Osteocyte (in vitro differentiated cells): Measurements from ENCODE around the gene BTBD10.

DNA sequence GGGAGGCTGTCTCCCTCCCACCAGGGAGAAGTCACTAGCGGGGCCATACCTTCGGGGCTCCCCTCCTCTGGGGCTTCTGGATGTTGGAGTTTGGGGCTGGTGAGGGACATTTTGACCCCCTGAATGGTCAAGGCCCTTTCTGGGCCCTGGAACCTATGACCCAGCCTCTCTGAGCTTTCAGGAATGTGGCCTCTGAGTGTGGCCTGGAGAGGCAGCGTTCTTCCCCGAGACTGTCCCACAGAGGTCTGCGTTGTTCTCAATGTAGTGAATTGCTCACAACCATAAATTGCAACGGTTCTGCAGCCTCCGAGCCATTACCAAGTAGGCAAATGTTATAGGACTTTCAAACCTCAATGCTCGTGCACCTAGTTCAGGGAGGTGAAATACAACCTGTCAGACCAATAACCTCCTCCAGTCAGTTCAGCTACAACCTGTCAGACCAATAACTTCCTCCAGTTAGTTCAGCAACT, 34.0 kb downstream of the MICAL2 start:
- PRO-cap = no peak

GRCh38 chr11:12159462-12160118, 49.2 kb downstream of the MICAL2 start:
- PRO-cap = no peak

DNA sequence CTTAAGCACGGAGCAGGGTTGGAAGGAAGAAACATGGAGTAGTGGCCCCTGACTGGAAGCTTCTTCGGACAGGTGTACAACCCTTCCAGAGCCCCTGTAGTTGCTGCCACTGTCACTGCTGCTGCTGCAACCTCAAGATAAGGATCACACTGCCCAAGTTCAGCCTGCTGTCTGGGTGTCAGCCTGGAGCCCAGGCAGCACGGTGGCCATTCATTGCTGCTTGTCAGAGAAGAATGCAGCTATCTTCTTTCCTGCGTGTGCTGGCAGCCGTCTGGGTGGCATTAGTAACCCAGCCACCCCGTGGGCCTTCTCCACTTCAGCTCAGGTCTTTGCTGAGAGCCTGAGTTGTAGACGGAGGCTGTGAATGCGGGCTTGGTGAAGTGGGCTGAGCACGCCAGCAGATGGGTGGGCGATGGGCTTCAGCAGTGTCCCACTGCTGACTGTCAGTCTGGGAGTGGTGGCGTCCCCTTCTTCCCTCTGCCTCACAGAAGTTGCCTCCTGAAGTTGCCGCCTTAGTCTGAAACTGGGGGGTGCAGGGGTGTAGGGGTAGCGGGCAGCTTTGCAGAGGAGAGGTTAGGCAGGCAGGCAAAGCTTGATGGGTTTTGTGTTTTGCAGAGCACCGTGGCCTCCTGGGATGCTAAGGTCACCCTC, 106.8 kb downstream of the MICAL2 start:
- PRO-cap = no peak

- PRO-cap = no peak
Measured at GRCh38 chr11:12248330-12248869, 129.0 kb upstream of the PARVA start.

DNA sequence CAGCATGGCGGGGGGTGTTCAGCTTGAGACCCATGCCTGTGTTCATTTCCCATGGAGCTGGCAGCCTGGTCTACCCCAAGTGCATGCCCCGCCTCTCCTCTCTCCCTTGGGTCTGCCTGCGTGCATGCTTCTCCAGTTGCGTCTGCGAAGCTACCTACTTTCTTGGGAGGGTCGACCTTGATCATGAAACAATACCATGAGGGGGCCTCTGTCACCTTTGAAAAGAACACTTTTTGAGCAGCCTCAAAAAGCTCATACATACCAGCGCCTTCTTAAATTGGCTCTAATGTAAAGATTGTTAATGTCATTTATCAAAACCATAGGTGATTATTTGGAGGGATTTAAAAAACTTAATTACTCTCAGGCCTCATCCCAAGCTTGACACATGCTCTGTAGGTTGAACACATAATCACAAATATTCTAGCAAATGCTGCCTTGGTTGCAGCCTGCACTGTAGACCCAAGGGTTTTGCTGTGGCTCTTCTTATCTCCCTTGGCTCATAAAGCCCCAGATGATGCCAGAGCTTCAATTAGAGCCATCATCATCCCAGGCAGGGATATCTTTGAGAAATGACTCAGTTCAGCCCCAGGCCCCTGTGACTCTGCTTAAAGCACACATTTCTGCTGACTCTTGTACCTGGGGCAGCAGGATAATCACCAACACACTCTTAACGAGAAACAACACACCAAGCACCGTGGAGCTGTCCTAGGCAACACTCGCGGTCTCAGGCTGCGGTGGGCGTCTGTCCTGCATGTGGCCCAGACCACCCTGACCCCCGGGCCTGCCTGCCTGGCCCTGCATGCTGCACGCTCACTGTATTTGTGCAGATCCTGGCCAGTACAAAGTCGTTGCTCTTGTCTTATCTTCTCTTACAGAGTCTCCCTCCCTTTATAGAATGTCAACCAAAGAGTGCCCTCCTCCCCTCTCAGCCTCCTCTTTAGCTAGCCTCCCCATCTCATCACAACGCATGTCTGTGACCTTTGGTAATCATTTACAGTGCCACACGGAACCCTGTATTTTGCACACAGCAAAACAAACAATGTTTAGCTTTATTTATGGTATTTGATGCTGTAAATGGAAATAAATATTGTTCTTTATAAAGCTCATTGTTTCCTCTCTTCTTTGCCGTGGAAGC, 114.3 kb upstream of the PARVA start:
- PRO-cap = no peak

- PRO-cap = bidirectional peak, plus-strand start at chr11:12287172, minus-strand start at chr11:12287080
Measured at GRCh38 chr11:12286980-12287371, 90.4 kb upstream of the PARVA start.

GRCh38 chr11:12379816-12381052, 2.9 kb downstream of the PARVA start:
- PRO-cap = no peak

- PRO-cap = no peak
Measured at GRCh38 chr11:12390579-12391177, 13.3 kb downstream of the PARVA start.

DNA sequence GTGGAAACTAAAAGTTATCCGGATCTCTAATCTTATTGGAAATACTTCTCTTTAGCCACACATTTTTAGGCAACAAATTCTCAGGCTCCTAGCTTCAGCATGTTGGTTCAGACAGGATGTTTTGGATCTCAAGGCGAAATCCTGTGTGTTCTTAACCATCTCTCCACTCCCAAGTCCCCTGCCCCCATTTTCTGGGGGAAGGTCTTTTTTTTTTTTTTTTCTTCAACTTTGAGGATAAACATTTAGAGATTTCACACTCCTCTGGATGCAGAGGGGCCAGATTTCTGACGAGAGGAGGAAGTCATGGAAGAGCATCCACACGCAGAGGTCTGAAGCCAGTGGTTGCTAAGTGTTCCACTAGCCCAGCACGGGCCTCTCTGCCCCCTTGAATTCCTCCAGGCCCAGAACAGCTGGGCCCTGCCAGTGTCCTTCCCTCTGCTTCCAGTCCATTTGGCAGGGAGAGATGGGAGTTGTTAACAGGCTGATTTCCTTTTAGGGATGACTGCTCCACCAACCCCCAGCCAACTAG, 20.3 kb downstream of the PARVA start:
- PRO-cap = no peak

GRCh38 chr11:12398191-12398390, 20.7 kb downstream of the PARVA start:
- PRO-cap = no peak

- PRO-cap = no peak
Measured at GRCh38 chr11:12411783-12412788, 34.7 kb downstream of the PARVA start.

GRCh38 chr11:12539324-12540239, 134.6 kb upstream of the TEAD1 start:
- PRO-cap = no peak

GRCh38 chr11:12694793-12695370, 20.7 kb downstream of the TEAD1 start:
- PRO-cap = no peak

DNA sequence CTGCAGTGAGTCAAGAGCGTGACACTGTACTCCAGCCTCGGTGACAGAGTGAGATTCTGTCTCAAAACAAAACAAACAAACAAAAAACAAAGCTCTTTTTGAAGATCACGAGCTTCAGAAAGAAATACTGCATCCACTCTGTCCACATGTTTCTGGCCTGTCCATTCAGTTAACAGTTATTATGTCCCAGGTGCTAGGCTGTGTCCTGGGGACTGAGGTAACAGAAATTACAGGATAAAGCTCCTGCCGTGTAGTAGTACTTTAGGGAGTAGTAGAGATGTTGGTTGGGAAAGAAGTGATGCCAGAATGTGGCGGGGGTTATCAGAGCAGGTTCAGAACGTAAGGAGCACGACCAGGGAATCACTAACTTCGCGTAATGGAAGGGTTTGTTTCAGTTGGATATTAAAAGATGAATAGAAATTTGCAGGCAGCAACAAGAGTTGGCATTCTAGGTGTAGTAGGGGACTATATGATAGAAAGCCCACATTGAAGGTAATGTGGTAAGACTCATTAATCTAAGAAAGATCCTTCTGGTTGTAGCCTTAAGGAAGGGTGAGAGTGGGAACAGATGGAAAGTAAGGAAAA, 165.2 kb downstream of the TEAD1 start:
- PRO-cap = no peak

DNA sequence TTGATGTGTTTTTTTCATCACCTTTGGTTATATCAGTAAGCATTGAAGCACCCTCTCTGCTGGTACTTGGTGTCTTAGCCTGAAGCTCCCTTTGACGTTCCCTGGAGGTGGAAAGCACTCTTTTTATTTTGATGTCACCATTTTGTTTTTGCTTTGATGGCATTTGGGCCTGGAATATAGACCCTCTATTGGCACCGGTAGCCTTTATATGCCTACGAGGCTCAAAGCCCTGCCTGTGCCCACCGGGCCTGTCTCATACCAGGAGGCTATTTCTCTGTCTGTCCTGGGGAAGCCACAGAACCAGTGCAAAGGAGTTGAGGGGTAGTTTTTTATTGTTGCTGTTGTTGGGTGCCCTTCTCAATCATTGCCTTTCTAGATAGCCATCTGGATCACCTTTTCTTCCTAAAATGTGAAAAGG, 130.8 kb upstream of the RASSF10 start:
- PRO-cap = no peak

DNA sequence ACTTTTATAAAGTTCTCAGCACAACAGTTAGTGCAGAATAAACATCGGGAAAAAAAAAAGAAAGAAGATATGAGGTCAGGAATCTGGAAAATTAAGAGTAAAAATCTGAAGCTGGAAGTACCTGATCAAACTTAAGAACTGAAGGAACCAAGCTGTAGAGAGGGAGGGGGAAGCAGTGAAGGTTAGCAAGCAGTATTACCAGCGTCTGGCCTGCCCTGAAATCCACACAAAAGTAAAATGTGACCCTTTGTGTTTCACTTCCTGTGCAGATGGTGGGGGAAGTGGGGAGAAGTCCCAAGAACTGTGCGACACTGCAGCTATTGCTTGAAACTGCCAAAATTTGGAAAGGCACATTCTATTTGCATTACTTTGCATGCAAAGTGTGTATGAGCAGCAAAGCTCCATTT, 72.2 kb upstream of the BMAL1 start:
- PRO-cap = no peak

DNA sequence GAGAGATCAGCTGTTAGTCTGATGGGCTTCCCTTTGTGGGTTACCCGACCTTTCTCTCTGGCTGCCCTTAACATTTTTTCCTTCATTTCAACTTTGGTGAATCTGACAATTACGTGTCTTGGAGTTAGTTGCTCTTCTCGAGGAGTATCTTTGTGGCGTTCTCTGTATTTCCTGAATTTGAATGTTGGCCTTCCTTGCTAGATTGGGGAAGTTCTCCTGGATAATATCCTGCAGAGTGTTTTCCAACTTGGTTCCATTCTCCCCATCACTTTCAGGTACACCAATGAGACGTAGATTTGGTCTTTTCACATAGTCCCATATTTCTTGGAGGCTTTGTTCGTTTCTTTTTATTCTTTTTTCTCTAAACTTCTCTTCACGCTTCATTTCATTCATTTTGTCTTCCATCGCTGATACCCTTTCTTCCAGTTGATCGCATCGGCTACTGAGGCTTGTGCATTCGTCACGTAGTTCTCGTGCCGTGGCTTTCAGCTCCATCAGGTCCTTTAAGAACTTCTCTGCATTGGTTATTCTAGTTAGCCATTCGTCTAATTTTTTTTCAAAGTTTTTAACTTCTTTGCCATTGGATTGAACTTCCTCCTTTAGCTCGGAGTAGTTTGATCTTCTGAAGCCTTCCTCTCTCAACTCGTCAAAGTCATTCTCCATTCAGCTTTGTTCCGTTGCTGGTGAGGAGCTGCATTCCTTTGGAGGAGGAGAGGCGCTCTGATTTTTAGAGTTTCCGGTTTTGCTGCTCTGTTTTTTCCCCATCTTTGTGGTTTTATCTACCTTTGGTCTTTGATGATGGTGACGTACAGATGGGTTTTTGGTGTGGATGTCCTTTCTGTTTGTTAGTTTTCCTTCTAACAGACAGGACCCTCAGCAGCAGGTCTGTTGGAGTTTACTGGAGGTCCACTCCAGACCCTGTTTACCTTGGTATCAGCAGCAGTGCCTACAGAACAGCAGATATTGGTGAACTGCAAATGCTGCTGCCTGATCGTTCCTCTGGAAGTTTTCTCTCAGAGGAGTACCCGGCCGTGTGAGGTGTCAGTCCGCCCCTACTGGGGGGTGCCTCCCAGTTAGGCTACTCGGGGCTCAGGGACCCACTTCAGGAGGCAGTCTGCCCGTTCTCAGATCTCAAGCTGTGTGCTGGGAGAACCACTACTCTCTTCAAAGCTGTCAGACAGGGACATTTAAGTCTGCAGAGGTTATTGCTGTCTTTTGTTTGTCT, 63.7 kb downstream of the BTBD10 start:
- PRO-cap = no peak

DNA sequence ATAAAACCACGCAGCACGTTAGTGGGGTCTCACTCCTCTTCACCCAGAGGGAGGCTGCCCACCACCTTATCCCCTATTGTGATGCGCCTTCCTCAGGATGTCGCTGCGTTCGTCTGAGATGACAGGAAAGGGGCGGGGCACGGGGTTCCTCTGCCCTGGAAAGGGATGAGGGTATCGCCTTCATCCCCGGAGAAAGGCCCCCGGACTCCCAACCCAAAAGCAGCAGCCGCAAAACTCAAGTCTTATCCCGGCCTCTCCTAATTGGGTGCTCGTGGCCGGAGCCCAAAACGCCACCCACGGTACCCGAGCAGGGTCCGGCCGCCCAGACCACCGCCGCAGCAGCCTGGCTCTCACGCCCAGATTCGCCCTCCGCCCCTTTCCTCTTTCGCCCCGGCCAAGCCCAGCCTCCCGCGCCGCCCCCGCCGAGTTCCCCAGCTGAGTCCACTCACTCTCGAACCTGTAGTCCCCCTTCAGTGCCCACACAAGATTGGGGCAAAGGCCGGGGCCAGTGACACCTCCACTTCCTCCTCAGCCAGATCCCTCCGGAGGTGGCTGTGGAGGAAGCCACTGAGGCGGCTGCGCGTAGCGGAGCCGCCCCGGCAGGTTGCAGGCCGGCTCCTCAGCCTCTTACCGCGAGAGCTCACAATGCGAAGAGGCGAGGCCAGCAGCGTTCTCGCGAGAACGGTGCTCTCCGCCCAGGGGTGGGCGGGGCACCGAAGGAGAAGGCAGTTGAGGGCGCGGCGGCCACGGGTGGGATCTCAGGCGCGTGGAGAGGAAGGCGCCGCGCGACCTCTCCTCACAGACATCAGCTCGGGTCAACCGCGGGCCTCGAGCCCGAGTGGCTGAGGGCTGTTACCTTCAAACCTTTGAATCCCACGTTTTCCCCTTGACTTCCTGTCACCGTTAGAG, at the start of gene BTBD10:
Gene BTBD10, minus strand, starts transcription at position 580 of the 909 bp plus-strand sequence.
- PRO-cap = bidirectional peak, plus-strand start at position 728 of the sequence, minus-strand start at position 556 of the sequence

DNA sequence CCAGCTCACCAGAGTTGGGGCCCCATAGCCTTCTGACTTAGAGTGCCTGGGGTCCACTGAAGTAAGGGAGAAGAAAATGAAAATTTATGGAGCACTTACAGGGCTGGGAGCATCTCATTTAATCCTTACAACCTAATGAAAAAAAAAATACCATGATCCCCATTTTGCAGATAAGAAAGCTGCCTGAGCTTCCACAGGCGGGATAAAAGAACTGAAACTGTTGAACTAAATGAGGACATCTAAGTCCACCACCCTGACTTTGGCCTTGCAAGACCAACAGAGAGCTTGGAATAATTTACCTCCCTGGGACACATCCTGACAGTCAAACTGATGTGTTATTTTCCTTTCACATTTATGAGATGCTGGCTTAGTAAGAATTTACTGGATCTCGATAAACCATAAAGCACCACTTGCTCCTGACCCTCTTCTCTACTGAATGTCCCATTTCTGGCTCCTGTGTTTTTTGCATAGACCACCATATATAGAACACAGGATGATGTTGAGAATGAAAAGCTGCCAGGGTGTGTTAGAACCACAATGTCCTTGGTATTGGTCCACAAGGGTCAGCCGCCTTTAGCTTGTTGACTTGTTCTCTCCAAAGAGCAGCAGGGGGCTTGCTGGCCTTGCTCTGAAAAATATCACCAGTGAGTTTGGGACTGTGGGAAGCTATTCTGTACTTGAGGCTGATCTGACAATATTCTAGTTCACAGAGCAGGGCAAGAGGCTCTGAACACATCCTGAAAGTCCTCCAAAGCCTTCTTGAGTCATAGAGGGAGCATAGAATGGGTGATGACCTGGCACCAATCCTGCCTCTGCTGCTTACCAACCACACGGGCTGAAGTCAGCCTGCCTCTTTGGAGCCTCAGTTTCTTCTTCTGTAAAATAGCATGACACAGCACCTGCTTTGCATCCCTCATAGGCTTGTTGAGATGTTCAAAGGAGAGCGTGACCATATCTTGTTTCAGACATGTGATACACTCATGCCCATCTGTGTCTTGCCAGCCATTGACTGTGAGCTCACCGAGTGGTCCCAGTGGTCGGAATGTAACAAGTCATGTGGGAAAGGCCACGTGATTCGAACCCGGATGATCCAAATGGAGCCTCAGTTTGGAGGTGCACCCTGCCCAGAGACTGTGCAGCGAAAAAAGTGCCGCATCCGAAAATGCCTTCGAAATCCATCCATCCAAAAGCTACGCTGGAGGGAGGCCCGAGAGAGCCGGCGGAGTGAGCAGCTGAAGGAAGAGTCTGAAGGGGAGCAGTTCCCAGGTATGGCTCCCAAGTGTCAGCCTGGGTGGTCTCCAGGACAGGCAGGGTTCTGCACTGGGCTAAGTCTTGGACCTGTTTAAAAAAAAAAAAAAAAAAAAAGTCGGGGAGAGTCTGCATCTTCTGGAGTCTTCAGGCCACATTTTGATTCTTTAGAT, 96.8 kb downstream of the RRAS2 start:
- PRO-cap = no peak

GRCh38 chr11:14272074-14272865, 86.7 kb downstream of the RRAS2 start:
- PRO-cap = no peak